Zone of skin (tissue), 1 donor: ENCODE measurements around a stretch of chr3.

GRCh38 chr3:141093700-141094662 is 42.8 kb downstream of the SPSB4 start:
- RRBS: no CpG with 5 or more reads among the region's 13 CpGs

GRCh38 chr3:141274809-141275472 is 43.3 kb downstream of the PXYLP1 start:
- RRBS: no CpG with 5 or more reads among the region's 5 CpGs

- RRBS: no CpG with 5 or more reads among the region's 2 CpGs
Observed at GRCh38 chr3:141370081-141370645, 1.9 kb downstream of the ZBTB38 start.

DNA sequence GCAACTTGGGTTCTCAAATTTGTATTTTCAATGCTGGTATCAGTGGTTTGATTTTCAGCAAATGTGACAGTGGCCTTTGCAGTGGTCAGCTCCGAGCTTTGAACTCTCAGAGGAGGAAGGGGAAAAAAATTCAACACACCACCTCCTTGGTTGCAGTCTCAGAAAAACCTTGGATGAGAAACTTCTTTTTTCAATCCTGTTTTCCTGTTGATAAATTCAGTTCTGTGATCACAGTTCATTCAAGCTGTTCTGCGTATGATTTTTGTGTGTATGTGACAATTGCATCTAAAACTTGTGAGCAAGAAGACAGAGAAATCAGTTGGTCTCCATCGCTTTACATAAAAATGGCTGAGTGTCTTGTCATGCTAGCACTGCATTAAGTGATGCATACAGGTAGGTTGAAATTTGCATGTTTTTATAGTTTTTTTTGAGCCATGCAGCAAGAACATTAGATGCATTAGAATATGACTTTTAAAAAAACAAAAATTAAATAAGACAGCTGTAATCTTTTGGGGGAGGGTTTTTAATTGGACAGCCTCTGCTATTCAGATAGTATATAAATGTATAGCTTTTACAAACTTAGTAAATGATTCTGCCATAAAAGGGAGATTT is 19.3 kb downstream of the ZBTB38 start:
- RRBS: no CpG with 5 or more reads among the region's 3 CpGs

DNA sequence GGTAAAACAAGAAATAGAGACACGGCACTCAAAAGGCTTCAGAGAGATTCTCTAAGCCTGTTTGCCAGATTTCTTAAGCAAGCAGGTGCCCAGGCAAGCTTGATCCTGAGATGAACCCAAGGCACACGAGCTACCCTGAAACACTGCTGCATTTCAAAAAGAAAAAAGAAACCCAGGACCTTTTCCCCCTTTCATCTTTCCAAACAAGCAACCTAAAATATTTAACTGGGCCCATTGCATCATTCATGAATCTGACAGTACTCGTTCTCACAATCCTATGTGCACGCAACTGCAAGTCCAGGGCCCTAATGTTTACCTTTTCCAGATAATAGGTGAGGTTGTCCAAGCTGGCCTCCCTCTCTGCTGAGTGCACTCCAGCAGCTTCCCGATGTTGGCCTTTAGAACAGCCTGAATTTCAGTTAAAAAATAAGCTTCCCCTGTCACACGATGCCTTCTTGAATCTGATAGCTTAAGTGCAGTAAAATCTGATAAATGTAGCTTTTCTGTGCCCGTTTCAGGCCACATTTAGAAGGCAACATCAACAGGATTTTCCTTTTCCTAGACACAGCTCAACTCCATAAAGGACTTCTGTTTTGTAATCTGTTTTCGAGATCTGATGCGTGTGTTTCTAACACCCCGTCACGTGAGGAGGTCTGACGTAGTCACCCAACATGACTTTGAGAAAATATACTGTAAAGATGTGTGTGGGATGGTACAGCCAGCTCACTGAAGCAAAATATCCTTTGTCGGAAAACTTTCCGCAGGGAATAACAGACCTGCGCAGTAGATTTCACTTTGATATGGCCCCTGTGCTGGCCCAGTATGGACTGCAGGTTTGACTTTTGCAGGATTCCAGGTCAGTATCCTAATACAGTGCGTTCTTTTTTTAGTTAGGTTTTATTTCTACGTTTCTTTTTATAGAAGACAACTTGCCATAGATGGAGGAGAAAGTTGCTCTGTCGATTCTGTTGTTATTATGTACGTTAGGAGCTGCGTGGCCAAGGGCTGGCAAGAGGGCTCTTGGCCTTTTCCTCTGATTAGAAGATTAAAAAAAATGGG is 55.1 kb upstream of the RASA2 start:
- RRBS: no CpG with 5 or more reads among the region's 20 CpGs

GRCh38 chr3:141444831-141445424 is 41.9 kb upstream of the RASA2 start:
- RRBS: 73% methylated on average over 1 of the region's 14 CpGs

GRCh38 chr3:141498602-141499732 is 12.1 kb downstream of the RASA2 start:
- RRBS: no CpG with 5 or more reads among the region's 13 CpGs

GRCh38 chr3:141797085-141798031 is 34.1 kb downstream of the GRK7 start:
- RRBS: 75% methylated on average over 4 of the region's 47 CpGs

- RRBS: 3% methylated on average over 8 of the region's 10 CpGs
Observed at GRCh38 chr3:141876948-141877011, 337 bp downstream of the ATP1B3 start.

DNA sequence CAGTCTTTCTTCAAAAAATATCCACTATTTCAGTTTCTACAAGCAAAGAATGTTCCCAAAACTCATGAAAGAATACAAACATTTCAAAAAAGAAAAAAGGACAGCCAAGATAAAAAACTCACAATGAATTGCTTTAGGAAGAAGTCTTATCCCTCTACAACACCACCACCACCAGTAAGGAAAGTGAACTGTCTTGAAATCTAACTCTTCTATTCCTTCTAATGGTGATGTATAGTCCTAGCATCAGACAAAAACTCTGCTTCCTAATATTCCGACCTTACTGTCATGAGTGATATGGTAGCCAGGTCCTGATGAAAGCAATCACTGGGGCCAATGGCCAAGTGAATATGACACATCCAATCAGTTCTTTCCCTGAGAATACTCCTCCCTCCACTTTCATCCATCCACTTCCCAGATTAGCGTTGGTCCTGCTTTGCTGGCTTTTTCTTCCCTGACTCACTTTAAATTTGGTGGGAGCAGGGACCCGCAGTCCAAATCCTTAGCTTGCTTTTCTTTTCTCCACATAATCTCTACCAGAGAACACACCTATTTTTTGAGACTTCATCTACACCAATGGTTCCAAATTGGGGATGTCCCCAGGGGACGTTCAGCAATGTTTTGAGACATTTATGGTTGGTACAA is 14.7 kb downstream of the GK5 start:
- RRBS: no CpG with 5 or more reads among the region's 4 CpGs

DNA sequence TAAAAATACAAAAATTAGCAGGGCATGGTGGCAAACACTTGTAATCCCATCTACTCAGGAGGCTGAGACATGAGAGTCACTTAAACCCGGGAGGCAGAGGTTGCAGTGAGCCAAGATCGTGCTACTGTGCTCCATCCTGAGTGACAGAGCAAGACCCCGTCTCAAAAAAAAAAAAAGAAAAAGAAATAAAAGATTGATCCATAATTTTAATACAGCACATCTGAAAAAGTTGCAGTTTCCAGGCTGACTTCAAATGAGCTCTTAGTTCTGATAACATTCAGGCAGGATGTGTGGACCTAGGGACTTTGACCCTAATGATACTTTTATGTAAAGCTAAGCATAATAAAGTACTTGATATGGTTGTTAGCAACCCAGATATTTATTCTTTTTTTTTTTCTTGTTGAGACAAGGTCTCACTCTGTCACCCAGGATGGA is 10.7 kb upstream of the GK5 start:
- RRBS: no CpG with 5 or more reads among the region's 3 CpGs

GRCh38 chr3:142623348-142623733 is 27.1 kb downstream of the PLS1 start:
- RRBS: no CpG with 5 or more reads among the region's 1 CpG

DNA sequence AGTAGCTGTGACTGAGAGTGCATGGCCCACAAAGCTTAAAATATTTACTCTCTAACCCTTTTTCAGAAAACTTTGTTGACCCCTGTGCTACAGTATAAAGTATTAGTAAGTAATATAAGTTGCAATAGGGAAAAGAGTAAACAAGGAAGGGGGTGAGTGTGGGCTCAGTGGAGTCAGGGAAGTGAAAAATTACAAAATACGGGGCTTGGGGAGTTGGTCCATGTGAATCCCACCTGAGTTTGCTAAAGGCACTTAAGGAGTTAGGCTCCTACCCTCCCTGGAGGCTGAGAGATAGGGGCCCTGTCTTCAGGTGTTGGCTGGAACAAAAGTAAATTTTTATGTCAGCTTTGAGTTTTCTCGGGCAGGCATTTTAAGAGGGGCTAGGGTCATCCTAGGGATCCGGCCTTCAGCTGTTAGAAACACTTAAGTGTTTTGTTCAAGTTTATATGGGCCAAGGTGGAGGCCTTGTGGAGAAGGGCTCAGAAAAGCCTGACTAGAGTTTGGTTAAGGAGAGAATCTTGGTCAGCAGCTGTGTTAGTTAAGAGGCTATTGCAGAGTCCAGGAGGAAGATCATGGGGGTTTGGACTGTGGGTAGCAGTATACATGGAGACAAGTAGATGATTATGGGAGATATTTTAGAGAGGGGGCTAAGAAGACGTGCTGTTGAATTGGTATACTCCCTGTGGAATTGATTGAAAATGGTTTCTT is 8.3 kb downstream of the TRPC1 start:
- RRBS: no CpG with 5 or more reads among the region's 4 CpGs

GRCh38 chr3:142939951-142940351 is 23.5 kb downstream of the PAQR9 start:
- RRBS: no CpG with 5 or more reads among the region's 1 CpG

DNA sequence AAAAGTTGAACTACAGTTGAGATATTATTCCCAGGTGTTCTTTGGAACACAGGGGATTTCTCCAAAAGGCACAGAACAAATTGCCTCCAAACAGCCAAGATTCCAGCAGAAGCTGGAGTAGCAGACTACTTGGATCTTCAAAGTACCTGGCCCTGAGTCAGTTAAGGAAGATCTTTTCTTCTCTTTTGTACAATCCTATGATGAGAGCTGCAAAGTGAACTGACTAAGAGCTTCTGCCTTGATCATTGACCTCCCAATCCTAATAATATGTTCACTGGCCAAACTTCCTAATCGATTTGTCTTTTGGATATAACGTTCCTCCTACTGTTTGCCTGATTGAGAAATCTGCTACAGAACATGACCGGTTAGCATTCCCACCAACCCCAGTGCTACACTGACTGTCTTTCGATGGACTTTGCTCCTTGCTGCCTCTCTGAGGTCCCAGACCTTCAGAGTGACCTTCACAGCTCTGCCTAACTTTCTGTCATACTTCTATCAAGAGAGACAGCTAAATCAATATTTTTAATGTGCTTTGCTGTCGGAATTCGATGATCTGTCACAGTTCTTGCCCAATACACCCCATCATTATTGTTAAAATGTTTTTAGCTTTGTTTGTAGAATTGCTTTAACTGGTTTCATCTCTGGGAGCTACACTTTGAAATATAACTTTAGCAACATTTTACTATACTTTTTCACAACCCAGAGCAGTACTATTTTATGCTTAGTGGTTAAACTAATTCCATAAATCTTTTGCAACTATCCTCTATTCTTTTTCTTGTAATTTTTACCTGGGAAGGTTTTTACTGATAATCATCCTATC is 21.8 kb downstream of the PAQR9 start:
- RRBS: no CpG with 5 or more reads among the region's 6 CpGs

DNA sequence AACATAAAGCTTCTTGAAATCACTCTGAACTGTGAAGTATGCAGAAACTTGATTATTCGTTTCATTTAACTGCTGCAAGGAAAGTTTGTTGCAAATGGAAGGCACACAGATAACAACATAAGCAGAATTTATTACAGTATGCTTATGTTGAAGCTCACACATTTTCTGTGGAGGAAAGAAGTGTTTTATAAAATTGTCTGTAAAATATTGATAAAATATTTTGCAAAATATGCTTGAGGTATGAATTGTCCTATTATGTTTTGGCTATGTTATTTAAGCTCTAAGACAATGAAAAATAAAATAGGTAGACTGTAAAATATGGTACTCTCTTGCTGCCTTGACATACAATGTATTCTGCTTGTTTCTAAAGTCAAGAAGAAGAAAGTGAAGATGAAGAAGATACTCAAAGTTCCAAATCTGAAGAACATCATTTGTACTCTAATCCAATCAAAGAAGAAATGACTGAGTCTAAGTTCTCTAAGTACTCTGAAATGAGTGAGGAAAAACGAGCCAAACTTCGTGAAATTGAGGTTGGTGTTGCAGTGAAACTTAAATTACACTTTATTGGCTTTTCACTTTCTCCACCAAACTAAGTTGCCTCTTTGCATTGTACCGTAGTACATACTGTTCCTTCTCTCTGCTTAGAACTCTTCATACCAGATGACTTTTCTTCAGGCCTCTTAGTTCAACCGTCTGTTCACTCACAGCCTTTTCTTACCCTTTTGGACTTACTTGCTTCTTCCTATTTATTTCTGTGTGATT is 41.6 kb downstream of the U2SURP start:
- RRBS: no CpG with 5 or more reads among the region's 5 CpGs

- RRBS: no CpG with 5 or more reads among the region's 7 CpGs
Observed at GRCh38 chr3:143056124-143056725, 54.9 kb downstream of the U2SURP start.

DNA sequence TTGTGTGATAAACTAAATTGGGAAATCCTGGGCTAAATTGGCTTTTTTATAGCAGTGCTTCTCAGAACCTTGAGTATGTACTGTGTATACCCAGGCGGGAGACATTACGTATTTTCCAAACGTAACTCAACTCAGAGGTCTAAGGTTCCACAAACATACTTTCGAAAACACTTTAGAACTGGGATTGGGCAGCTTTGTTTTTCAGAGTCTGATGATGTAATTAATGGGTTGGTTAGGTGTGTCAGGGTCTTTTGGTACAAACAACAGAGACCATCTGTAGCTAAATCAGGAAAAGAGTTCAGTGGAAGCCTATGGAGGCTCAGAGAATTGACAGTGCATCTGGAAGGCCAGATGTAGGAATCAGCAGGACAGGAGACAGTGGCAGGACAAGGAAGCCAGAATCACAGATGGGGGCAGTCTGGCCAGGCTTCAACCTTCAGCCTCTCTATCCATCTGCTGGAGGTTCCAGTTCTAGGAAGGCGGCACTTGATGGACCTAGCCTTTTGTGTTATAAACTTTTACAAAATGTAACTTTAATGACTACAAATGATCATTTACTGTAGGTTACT is 53.4 kb upstream of the CHST2 start:
- RRBS: no CpG with 5 or more reads among the region's 5 CpGs

DNA sequence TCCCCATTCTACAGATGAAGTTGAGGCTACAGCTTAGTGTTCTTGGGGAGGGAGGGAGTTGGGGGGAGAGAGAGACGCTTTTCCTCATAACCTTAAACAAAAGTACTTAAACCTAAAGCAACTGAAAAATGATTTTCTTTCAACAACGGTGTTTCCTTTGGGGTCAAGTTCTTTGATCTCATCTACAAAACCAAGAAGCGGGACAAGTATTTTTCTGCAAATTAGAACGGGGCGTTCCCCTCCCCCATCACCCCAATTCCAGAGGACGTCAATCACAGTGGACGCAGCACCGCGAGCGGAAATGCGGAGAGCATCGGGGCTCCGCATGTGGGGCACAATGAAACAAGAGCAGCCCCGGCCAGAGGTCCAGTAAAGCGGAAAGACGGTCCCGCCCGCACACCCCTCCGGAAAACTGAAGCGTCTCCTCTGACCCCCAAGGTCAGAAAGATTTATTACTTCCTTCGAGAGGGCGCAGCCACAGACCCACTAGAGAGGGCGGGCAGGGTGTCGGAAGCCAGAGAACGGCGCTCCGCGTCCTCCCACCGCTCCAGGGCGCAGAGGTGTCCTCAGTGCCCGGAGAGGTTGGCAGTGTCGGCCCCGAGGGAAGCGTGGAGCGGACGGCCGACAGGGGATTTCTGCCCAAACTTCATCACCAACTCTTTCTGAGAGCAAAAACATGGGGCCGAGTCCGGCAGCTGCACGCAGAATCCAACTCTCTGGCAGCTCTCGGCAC is 627 bp upstream of the CHST2 start:
- RRBS: 2% methylated on average over 13 of the region's 41 CpGs